Tongue (tissue), 2 donors: ENCODE results near the genes EVL and SLC25A47.

- RAMPAGE, long total RNA = no peak
Measured at GRCh38 chr14:99217416-99218007, 54.5 kb downstream of the BCL11B start.

- RAMPAGE, long total RNA = no peak
Measured at GRCh38 chr14:99250336-99251268, 21.4 kb downstream of the BCL11B start.

DNA sequence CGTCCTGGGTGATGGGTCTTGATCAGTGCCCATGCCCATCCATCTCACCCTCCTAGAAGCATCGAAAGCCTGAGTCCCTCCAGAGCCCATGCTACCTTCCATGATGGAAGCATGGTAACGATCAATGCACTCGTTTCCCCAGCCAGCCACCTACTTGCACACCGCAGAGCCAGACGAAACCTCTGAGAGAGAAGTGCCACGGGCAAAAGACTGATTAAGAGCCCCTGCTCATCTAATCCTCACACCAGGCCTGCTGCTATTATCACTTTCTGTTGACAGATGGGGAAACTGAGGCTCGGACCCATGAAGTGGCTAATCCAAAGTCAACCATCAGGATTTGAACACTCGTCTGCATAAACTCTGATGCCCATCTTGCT, 15.9 kb downstream of the BCL11B start:
- RAMPAGE, long total RNA = no peak

GRCh38 chr14:99505983-99506518, 24.8 kb downstream of the CCNK start:
- RAMPAGE, long total RNA = no peak

DNA sequence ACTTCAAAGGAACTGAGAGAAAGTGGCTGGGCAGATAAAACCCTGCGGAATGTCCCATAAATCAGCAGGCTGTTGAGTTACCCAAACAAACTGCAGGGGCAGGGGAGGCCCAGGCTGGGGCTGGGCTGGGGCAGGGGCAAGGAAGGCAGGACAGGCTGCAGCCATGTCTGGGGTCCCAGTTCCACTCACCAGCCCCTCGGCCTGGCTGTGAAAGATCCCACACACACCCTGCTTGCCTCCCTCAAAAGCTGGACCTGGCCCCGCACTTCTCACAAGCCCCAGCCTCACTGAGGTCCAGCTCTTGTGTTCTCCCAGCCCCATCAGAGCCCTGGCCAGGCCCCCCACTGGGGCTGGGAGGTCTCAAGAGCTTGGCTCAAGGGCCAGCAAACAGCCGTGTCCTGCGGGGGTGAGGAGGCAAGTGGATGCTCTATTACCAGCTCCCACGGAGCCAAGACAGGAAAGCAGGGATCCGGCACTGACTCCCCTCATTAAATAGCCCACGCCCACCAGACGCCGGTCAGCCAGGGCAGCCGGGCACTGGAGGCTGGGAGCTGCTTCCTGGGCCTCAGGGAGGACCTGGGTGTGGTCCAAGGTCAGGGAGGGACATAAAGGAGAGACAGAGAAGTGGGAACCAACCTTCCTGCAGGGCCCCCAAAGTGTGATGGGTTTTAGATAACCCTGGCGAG, 42.0 kb downstream of the CCNK start:
- RAMPAGE, long total RNA = no peak

- RAMPAGE, long total RNA = no peak
Measured at GRCh38 chr14:99573911-99574938, 29.8 kb downstream of the CCDC85C start.

GRCh38 chr14:99576173-99576890, 27.7 kb downstream of the CCDC85C start:
- RAMPAGE, long total RNA = no peak

- RAMPAGE, long total RNA = no peak
Measured at GRCh38 chr14:99683175-99684137, 642 bp upstream of the CYP46A1 start.

GRCh38 chr14:99737428-99738189, 53.5 kb downstream of the CYP46A1 start:
- RAMPAGE, long total RNA = no peak

DNA sequence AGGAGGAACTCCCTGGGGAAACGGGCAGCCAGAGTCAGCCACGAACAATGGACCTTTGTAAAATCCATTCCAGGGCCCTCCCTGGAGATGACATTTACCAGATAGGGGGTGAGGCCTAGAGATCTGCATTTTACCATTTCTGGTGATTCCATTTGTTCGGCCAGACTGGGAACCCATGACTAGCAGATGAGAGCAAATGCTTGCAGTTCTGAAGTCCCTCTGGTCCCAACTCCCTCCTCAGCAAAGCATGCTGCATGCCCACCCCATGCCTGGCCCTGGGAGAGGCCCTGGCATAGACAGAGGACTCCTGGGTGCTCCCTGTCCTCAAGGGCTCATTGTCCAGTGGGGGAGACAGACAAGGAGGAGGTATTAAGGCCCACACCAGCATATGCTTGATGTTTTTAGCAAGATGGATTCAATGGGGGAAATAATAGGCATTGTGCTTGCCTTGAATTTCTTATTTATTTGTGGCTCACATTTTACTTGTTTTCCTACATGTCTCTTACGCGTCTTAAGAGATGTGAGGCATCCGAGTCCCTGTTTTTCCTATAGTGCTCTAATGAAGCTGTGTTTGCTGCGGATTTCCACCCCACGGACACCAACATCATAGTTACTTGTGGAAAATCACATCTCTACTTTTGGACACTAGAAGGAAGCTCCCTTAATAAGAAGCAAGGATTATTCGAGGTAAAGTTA, 115.7 kb downstream of the EML1 start:
- RAMPAGE, long total RNA = no peak

DNA sequence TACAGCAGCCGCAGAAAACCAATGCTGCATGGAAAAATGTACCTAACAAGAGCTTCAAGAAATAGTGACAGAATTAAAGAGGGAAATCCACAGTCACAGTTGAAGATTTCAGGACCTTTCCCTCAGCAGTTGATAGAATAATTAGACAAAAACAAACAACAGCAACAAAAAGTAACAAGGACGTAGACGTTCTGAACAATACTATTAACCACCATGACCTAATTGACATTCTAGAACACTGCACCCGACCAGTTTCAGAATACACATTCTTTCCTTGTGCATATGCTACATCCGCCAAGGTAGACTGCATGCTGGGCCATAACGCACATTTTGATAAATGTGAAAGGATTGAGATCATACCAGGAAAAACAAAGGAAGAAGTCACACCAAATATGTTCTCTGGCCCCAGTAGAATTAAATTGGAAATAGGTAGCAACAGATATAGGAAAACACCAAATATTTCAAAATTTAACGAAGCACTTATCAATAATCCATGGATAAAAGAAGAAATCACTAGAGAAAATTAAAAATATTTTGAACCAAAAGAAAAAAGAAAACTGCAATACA, 1.6 kb upstream of the EVL start:
- RAMPAGE, long total RNA = no peak

DNA sequence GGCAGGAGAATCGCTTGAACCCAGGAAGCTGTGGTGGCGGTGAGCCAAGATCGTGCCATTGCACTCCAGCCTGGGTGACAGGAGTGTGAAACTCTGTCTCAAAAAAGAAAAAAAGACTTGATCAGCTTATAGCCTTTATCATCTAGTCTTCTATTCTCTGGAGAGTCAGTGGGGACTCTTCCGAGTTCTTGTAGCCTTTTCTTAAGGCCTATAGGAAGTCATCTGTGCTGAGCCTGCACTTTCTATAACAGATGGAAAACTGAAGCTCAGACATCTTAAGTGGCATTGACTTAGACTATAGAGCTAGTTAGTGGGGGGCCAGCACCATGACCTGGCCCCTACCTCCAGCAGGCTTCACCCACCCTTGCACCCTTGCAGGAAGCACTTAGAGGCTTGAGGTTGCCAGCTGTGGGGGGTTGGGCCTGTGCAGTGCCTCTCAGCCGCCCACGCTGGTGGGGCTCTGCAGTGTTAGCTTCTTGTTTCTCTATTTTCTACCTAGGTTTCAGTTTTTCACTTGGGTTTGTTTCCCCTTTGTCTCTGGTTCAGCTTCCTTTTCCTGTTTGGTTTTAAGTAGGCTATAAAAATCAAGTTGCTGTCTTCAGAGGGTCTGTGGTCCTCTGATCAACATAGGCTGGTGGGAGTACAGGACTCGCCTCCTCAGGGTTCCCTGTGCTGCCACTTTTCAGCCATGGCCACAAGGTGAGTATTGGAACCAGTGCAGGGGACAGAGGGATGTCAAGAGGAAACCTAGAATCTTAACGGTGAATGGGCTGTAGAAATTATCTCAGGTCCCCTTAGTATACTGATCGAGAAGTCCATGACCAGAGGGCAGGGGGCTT, at the start of gene EVL:
Gene EVL (plus strand): TSS at position 610 of the 839 bp plus-strand sequence.
- RAMPAGE, long total RNA = start-site peak on the plus strand centred at position 589 of the sequence, 82 bp wide, 23 and 19 reads in 2 replicates

DNA sequence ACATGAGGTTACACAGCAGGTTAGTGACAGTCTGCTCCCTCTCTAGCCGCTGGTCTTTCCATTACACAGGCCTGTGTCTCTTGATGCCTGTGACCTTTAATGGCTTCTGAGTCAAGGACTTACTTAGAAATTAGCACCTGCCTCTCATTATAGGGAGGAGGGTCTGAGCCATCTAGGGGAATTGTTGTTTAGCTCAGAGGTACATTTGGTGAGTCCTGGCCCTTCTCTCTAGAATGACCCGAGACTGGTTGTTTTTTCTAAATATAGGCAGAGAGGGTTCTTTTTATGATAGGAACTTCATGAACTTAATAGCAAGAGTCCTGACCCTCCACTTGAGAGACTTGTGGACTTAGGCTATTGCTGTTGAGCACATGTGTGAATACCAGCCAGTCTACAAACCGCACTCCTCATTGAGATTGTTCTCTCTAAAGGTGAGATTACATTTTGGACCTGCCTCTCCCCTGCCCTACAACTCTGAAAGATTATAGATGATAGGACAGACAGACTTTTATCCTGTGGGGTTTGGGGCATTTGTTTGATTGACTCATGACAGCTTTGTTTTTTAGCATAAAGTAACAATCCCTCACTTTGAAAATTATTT, 530 bp downstream of the EVL start:
- RAMPAGE, long total RNA = no peak

- RAMPAGE, long total RNA = no peak
Measured at GRCh38 chr14:100079052-100079785, 14.0 kb downstream of the EVL start.

DNA sequence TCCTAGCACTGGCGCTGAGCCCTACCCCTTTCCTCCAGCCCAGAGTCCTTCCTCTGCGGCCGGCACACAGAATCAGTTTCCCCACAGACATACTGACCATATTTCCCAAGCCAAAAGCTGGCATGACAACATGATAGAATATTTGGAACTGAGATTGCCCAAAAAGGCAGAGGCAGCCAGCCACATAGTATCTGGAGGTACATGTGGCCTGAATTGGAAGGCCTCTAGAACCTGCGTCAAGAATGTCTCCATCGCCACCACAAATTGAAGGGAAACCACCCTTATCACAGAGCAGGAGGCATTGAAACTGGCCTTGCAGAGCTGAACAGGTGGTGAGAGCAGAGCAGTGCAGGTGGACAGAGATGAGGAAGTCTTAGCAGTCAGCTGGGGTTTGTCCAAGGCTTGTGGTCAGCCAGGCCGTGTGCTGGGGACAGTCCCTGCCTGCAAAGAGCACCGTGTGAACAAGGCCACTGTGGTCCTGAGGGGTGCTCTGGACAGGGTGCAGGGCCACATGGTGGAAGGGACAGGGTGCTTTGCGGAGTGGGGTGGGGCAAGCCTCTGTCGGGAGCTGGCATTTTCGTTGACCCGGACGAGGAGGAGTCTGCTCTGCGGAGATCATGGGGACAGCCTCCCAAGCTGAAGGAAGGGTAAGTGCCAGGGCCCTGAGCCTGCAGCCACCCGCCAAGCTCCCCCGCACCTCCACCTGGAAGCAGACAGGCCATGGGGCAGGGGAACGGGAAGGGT, 21.0 kb downstream of the DEGS2 start:
- RAMPAGE, long total RNA = no peak

- RAMPAGE, long total RNA = no peak
Measured at GRCh38 chr14:100144095-100144825, 15.2 kb downstream of the DEGS2 start.

DNA sequence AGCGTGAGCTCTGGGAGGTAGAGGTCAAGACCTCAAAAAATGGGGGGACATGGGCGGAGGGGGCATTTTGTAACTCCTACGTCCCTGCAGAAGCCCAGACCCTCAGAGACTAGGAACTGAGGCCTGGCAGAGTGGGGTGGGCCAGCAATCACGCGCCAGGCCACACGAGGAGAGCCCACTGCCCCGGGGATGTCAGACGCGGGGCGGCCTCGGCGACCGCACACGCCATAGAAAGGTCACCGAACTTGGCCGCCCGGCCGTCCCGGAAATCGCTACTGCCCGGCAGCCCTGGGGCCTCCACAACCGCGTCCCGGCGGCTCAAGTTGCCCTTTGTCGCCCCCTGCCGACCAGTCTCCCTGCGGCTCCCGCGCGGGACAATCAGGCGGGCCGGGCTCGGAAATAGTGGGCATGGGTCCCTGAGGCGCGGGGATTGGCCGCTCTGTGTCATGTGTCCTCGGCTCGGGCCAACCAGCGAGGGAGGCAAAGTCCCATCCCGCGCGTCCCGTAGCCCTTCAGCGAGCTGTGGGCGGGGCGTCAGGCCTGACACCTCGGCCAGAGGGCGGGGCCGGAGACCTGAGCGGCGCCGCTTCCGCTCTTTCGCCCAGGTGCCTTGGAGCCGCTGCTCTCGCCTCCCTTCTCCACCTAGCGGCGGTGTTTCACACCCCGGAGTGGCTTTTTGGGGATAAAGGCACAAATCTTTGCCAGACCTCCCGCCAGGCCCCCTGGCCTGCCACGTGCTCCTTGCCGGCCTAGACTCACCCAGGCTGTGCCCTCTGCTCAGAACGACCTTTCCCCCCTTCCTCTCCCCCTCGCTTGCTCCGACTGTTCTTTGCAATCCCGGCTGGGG, 33.4 kb upstream of the DEGS2 start:
- RAMPAGE, long total RNA = no peak

DNA sequence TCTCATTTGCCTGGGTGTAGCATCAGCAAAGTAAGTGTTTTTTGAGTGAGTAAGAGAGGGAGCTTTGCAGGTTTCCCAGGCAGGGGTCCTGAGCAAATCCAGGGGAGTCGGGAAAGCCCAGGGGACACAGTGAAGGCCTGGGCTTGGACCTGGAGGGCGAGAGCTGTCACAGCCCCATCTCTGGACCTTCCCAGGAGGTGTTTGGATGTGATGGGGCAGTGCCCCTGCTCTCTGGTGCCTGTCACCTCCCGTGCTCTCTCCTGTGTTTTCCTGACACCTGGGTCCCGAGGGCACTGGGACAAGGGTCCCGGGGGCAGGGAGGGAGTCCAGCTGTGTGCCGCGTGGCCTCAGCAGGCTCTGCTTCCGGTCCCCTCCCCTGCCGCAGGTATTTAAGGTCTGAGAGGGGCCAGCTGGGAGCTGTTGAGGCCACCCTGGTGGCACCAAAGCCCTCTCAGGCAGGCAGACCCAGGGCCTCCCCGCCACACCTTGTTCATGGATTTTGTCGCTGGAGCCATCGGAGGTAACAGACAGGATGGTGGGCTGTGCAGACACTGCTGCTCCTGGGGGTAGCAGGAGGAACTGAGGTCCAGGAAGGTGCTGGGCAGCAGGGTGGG, at the start of gene SLC25A47:
Gene SLC25A47 (plus strand): TSS at position 417 of the 614 bp plus-strand sequence.
- RAMPAGE, long total RNA = no peak

GRCh38 chr14:100332662-100333756, 9.9 kb downstream of the SLC25A47 start:
- RAMPAGE, long total RNA = no peak

- RAMPAGE, long total RNA = no peak
Measured at GRCh38 chr14:100397996-100398389, 21.7 kb downstream of the WDR25 start.